Vein endothelial cell (primary cell): ENCODE results near the genes RPF1 and LMO4.

- CAGE, long polyA plus RNA = no peak
Measured at GRCh38 chr1:84362972-84363565, 35.2 kb upstream of the DNASE2B start.

DNA sequence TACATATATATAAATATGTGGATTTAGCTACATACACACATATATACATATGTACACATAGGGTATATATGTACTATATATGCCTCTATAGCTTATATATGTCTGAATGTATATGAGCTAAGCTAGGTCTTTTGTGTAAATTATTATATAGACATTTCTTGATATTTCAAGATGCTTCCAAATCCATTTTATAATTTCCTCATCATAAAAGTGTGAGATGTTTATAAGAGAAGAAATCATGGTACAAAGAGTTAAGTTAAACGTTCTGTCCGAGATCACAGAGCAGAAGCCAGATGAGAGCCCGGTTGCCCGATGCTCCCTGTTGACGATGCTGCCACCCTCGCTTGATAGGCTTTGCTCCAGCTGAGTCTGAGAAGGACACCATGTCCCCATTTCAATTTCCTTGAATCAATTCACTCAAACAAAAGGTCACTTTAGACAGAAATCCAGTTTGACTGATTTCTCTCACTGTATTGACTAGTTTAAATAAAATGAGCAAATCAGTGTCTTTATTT is 34.9 kb downstream of the DNASE2B start:
- CAGE, long polyA plus RNA = no peak

DNA sequence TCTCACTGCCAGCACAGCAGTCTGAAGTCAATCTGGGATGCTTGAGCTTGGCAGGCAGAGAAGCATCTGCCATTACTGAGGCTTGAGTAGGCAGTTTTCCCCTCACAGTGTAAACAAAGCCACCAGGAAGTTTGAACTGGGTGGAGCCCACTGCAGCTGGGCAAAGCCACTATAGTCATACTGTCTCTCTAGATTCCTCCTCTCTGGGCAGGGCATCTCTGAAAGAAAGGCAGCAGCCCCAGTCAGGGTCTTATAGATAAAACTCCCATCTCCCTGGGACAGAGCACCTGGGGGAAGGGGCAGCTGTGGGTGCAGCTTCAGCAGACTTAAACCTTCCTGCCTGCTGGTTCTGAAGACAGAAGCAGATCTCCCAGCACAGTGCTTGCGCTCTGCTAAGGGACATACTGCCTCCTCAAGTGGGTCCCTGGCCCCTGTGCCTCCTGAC is 35.7 kb upstream of the RPF1 start:
- CAGE, long polyA plus RNA = no peak

DNA sequence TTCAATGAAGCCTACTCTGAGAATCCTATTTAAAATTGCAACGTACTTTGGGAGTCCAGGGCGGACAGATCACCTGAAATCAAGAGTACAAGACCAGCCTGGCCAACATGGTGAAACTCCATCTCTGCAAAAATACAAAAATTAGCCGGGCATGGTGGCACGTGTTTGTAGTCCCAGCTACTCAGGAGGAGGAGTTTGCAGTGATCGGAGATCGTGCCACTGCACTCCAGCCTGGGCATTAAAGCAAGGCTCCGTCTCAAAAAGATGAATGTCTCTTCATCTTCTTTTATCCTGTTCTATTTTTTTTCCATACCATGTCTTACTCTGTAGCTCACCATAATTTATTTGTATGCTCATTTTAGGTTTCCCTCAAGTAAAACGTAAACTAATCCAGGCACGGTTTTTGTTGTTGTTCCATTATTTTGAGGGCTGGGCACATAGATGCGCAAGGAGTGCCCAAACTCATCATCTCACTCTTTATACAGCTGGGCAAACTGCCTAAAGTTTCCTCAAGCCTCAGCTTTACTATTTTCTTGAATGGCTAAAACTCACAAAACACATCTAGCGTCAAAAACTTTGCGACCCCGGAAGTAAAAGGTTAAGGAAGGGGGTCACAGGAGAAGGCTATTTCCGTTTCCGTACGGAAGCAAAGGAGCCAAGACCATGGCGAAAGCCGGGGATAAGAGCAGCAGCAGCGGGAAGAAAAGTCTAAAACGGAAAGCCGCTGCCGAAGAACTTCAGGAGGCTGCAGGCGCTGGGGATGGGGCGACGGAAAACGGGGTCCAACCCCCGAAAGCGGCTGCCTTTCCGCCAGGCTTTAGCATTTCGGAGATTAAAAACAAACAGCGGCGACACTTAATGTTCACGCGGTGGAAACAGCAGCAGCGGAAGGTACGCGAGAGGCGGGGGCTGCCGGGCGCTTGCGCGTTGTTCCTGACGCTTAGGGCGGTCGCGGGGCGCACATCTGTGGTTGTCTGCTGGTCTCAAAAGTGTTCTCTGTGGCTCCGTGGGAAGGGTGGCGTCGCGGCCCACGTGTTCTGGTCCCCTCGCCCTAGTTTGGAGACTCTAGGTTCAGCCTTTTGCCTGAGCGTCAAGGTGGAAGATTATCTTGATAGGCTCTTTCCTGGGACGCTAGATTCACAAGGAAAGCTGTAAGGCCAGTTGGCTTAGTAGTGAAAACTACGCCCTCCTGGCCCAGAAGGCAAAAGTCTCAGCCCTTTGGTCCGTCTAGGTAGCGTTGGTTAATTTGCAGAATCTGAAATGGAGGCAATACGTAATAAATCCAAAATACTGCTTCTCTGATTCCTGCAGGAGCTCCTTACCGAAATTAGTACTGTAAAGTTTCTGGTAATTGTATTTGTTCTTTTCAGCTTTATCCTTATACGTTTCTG is at the start of gene RPF1:
TSS of gene RPF1 (plus strand) at position 648 of the 1,391 bp plus-strand sequence.
- CAGE, long polyA plus RNA = start-site peak on the plus strand centred at position 653 of the sequence, 24 bp wide, 322 and 240 reads in 2 replicates

- CAGE, long polyA plus RNA = no peak
Measured at GRCh38 chr1:84893467-84893620, 338 bp upstream of the LPAR3 start.

DNA sequence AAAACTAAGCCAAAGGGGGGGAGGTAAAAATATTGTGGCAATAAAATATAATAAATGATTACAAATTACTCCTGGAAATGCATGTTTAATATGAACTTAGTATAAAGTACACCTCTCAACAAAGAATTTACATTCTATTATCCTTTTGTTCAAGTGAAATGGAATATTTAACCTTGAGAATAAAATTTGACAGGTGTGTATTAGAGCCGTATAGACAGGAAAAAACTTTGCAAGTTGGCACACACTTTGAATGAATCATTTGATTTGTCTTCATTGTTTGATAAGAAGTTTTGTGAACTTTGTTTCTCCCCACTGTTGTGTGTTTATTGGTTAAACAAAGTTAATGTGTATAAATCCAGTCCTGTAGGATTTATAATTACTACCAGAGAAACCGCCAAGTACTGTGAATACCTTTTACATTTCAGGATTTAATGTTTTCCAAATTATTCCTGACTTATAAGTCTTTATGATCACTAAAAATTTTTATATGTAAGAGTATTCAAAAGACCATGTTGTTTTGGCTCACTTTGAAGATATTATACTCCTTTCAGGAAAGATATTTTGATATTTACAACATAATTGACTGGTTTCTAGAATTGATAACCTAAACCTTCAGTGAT is 1.9 kb downstream of the SYDE2 start:
- CAGE, long polyA plus RNA = no peak

DNA sequence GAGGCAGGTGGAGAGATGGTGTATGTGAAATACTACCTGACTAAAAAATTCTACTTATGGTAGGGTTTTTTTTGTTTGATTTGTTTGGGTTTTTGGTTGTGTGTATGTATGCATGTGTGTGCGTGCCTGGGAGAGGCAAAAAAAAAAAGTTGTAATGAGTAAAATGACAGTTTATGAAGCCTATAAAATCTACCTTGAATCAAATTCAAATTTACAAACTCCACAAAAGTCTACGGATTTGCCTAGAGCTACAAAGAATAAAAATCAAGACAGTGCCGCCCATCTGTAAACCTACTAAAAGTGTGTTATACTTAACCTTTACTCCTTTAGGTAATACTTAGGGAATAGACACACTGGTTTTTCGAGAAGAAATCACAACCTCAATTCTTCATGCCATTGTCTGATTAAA is 1.2 kb downstream of the SYDE2 start:
- CAGE, long polyA plus RNA = no peak

DNA sequence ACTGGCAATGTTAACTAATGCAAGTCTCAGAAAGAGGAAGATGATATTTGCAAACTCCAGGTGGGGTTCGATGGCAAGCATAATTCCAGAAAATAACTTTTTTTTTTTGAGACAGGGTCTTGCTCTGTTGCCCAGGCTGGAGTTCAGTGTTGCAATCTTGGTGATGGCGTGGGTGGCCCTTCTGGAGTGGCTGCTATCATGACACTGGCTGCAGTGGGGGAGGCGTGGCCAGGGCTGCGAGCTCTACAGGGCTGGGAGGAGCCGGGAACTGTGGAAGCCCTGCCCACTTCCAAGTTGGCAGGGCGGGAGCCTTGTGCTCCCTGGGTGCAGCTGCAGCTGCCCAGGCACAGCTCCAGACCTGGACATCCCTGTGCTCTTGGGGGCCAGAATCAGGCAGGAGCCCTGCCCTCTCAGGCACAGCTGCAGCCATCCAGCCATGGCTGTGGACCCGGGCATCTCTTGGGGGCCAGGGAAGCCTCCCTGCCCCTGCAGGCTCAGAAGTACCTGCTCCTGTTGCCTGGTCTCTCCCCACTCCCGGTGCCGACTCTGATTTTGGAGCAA is 7.1 kb upstream of the BCL10 start:
- CAGE, long polyA plus RNA = no peak

DNA sequence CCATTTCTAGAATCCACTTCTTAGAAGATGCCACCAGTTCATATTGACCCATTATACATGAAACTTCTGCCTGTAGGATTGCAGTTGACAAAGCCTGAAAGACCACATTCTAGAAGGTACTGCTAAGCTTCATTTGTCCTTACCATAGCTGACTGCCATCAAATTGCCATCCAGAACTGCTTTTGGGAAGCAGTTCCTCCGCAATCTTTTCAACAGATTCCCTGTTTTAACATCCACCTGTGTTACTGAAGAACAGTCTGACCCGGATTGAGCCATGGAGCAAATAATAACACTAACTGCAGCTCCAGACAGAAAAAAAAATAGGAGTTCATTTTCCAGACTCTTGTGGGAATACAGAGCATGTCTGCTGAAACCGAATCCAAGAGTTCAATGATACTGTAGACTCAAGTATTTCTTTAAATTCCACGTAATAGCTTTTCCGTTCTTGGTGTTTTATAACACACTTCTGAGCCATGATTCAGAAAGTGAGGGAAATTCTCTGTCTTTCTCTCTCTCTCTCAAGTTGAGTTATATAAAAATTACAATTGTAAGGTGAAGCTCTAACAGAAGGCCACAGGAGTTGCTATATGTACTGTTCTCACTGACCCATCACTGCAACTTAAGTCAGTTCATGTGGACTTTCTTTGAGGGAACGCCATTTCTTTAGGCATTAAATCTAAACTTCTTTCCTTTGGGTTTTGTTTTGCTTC is 60.6 kb downstream of the DDAH1 start:
- CAGE, long polyA plus RNA = no peak

GRCh38 chr1:85464174-85465019 is 562 bp downstream of the DDAH1 start:
- CAGE, long polyA plus RNA = no peak

- CAGE, long polyA plus RNA = no peak
Measured at GRCh38 chr1:86395347-86395657, 821 bp downstream of the ODF2L start.

DNA sequence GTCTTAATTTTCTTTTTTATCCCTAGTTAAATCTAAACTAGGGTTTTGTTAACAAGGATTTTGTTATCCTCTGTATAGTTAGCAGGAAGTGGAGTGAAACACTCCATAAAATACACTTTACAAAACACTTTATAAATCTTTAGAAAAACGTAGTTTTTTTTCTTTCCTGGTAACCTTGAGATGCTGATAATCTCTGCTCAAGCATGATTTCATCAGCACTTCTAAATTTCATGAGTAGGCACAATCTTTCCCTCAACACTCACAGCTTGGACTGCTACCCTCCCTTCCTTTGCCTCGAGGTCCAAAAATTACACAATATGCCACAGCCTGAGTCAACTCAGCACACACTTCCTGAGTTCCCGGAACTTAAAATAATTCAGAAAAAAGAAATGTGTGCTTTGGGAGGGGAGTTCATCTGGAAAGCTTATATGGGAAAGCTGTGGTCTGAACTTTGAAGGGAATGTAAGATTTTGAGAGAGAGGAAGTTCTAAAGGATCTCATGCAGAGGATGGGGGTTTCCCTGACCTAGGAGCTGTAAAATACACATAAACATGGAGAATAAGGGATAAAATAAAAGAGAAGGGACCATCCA is 5.9 kb downstream of the CLCA2 start:
- CAGE, long polyA plus RNA = no peak

DNA sequence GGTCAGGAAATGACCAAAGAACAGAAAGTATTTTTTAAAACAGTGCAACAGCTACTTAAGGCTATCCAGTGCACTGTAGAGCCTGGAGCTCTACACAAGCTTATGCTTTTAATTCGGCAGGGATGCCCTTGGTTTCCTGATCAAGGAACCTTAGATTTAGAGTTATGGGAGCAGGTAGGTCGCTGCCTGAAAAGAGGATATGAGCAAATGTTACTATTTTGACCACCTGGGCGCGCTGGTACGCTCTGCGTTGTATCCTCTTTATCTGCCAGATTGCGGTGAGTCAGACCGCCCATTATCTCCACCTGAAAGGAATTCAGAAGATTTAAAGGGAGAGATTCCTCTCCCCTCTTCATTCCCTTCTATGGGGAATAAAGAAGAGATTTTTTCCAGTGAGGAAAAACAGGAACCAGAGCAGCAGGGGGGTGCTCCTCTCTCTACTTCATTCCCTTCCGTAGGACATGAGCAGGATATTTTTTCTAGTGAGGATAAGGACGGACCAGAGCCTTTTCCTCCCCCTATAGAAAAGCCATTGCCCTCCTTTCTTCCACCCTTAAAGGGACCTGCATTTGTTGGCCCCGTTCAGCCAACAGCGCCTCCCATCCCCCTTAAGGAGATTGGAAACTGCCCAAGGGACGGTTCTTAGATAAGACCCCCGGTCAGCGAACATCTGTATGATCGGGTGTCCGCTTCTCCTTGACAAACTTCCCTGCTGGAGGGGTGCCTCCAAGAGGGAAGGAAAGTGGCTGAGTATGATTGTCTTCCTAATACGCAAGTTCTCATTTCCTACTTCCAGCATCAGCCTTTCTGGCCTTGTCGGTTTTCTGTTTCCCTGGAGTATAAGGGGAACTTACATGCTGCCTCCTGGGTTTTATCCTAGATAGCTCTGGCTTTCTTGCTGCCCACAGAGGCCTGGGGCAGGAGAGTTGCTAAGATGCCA is 34.2 kb downstream of the CLCA1 start:
- CAGE, long polyA plus RNA = no peak

- CAGE, long polyA plus RNA = no peak
Measured at GRCh38 chr1:86523279-86523634, 23.6 kb upstream of the CLCA4 start.

- CAGE, long polyA plus RNA = no peak
Measured at GRCh38 chr1:86710580-86711076, 6.3 kb downstream of the SH3GLB1 start.

DNA sequence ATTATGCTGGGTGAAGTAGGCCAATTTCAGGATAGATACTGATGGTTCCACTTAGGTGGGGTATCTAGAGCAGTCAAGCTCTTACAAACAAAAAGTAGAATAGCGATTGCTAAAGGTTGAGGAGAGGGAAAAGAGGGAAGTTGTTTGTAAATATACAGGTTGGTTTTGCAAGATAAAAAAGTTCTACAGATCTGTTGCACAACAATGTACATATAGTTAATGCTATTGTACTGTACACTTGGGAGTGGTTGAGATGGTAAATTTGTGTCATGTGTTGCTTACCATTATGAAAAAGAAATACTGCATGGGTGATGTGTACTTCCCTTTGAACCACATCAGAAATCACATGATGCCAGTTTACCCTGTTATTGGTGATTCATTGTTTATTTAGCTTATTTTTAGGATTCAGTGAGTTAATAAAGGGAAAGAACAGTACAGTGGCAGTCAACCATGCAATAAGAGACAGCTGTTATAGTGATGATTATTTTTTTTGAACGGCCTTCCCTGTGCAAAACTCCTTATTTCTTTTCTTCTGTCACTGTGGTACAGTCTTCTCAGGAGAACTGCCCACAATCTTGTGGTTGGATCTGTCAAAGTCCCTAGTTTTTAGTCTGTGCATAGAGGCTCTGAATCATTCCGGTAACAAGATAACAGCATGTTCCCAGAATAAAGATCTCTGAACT is 84.0 kb downstream of the SH3GLB1 start:
- CAGE, long polyA plus RNA = no peak

DNA sequence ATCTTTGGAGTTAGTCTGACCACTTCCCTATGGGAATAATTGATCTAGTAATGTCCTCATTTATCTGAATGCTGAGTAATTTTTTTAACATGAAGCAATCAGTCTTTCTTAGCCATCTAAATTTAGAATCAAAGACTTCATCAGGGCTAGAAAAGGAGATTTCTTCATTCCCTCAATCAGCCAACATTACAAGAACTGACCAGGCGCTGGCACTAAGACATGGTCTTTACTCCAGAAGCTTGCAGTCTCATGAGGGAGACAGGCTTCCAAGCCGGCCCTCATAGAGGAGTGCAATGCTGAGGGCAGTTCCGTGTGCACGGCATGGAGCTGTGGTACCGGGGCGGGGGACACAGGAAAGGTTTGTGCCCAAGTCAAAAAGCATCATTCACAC is 84.5 kb downstream of the SH3GLB1 start:
- CAGE, long polyA plus RNA = no peak

DNA sequence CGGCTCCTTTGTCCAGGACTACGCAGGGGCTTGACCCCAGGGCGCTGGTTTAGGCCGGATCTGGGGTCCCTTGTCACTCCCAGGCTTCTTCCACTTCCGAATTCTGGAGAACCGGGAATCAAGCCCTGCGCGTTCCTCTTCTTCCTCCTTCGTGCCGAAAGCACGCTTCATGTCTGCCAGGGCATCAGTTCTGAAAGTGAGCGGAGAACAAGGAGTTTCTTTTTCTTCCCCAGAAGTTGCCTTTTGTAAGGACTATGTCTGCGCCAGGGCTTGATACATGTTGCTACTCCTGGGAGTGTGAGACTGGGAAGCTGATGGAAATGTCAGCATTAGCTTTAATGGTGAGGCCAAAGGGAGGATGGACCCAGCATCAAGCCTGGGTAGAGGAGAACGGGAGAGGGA is 196.0 kb upstream of the LMO4 start:
- CAGE, long polyA plus RNA = no peak

DNA sequence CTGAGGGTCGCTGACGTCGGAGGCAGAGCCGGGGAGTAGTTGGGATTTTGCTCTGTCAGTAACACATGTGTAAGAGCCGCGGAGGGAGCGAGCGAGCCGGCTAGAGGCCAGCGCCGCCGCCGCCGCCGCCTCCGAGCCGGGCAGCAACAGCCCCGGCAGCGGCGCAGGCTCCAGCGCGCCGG is 370 bp upstream of the LMO4 start:
- CAGE, long polyA plus RNA = no peak

- CAGE, long polyA plus RNA = start-site peak on the plus strand at chr1:87328843-87328884, 99 and 39 reads in 2 replicates; start-site peak on the plus strand at chr1:87329121-87329194, 346 and 151 reads in 2 replicates
Measured at GRCh38 chr1:87328601-87329575, at the start of gene LMO4. Gene LMO4, plus strand, starts transcription at chr1:87328880.